Sigmoid colon (tissue), 4 donors: ENCODE measurements around a stretch of chr13.

GRCh38 chr13:52739246-52739437 is 478 bp downstream of the CNMD start:
- PRO-cap: no peak
- RAMPAGE, long total RNA, 4 experiments: no peak in any of the 4 experiments

DNA sequence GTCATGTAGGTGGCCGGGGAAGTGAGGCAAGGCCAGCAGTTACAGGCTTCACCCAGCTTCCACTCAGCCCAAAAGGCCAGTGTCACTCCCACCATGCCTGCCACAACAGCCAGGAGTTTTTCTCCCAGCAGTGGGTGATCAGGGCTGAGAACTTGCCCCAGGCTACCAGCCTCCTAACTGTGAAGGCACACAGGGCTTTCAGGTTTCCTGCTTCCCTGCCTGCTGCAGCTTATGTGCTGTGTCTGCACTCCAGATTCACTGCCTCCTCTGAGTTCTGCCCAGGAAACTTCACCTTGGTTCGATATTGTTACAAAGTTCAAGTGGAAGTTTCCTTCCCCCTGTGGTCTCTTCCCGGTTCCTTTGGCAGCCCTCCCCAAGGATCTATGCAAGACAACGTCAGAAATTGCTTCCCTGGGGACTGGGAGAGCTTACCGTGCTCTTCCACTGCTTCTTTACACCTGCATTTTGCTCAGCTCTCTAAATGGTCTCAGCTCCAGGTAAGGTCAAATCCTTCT is 1730.2 kb upstream of the PRR20A start:
- PRO-cap: no peak
- RAMPAGE, long total RNA, 4 experiments: no peak in any of the 4 experiments

GRCh38 chr13:55816849-55817289 is 1323.8 kb upstream of the PRR20A start:
- PRO-cap: no peak
- RAMPAGE, long total RNA, 4 experiments: no peak in any of the 4 experiments

- PRO-cap: no peak
- RAMPAGE, long total RNA, 4 experiments: no peak in any of the 4 experiments
These were observed 30.2 kb upstream of the PCDH17 start for GRCh38 chr13:57601380-57601758.

DNA sequence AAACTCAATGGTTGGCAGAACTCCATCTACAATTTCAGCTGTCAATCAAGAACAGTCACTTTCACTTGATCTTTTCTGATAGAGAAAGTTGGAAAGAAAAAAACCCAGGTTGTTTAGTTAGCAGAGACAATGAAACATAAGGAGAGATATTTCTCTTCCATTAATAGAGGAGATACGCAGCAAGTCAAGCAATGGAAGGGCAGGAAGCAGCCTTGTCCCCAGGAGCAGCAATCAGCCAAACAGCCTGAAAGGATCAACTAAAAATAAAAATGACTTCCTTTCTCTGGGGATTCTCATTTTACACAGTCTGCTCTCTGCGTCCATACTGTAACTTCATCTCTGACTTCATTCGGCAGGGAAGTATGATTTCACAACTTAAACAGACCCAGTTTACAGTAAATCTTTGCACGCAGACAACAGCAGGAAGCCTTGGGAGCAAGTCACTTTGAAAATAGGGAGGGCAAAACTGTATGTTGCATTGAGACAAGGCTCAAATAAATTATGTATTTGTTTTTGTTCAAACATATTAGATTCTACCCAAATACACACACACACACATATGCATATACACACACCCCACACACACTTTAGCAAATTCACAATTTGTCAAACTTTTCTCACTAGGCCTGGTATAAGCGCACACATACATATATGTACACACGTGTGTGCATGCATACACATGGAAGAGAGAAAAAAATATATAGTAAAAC is 826.6 kb downstream of the DIAPH3 start:
- PRO-cap: no peak
- RAMPAGE, long total RNA, 4 experiments: no peak in any of the 4 experiments

- PRO-cap: no peak
- RAMPAGE, long total RNA, 4 experiments: no peak in any of the 4 experiments
These were observed 249.8 kb upstream of the PCDH20 start for GRCh38 chr13:61665557-61665792.

DNA sequence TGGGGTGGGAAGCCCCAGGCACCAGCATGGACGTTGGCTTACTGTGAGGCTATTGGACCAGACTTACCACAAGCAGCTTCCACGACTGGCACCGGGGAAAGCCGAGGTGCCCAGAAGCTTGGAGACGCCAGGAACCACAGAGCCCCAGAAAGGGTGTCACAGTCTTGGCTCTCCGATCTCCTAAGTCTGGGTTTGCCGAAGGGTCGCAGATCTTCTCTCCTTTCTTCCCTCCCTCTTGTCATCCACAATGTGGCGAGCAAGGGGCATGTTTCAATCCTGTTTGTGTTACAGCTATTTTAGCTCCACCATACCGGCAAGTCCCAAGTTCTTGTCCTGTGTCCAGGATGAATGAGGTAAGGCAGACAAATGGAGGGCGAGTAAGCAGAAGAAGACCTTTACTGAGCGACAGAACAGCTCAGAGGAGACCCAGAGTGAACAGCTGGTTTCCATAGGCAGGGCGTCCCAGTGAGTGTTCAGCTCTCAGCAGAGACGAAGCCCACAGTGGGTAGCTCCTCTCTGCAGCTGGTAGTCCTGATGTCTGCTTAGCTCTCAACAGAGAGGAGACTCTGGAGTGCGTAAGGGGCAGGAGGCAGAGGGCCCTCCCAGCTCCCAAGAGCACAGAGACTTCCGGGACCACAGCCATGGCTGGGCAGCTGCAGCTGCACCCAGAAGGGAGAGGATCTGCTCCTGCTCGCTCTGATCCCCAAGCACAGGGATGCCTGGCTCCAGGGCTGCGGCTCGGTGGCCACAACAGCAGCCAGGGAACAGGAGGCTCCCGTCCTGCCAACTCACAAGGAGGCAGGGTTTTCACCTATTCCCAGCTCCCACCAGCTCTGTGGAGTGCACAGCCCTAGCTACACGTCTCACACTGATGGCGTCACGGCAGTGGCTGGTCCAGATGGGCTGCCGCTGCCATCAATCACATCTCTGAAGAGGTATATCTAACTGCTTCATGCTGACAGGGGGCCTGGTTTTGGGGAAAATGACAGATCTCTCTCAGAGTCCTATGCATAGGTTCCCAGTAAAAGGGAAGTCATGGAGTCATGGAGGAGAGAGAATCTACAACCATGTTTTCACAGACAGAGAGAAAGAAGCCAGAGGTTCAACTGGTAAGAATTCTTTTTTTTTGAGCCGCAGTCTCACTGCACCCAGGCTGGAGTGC is 242.7 kb upstream of the ENSG00000285566 start:
- PRO-cap: no peak
- RAMPAGE, long total RNA, 4 experiments: no peak in any of the 4 experiments

DNA sequence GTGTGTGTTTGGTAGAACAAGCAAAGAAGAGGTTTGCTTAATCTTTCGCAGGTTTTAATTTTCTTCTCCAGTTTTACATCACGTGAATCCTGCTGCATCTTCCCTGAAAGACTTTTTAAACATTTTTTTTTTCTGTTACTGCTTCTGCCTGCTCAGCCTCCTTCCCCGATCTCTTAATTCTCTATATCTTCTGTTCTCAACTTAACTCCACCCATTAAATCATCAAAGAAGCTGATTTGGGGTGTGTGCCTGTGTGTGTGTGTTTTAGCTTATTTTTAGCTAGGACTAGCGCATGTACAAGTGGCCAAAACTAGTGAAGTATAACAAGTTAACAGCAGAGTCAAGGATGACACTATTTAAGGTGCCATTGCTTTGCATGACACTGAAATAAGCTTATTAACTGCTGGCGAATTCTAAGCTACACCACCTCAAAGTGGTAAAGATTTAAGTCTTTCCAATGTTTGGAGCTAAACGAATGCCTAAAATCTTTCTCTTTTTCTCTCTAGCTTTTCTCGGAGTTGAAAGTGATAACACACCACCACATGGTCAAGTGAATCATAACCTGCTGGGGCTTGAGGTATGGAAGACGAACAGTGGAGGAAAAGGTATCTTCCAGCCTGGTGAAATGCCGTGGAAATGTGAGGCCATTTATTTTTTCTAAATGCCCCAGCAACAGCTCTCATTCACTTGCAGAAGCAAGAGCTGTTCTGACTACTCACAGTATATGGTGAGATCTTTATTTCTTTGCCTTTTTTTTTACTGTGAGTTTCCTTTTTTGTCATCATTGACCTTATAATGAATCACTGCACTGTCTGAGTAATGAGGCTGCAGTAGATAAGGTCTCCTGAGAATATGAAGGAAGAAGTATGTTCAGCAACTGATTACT is 570.3 kb downstream of the PCDH9 start:
- PRO-cap: no peak
- RAMPAGE, long total RNA, 4 experiments: no peak in any of the 4 experiments

GRCh38 chr13:66798648-66798936 is 431.5 kb downstream of the PCDH9 start:
- PRO-cap: no peak
- RAMPAGE, long total RNA, 4 experiments: no peak in any of the 4 experiments

DNA sequence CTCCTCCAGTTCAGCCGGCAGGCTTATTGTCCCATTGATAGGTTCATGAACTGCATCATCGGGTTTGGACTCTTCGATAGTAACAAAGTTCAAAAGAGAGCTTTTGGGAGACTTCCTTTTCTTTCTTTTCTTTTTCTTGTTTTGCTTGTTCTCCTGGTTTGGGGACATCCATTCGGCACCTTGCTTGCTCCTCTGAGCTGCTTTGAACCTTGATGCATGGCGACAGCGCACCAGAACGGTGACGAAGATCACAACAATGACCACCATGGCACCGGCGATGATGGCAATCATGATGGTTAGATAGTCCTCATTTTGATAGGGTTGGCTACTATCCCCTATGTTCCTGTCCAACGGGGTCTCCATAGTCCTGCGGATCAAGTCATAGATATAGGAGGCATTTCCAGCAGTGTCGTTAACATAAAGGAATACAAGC is 4.4 kb downstream of the PCDH9 start:
- PRO-cap: no peak
- RAMPAGE, long total RNA, 4 experiments: no peak in any of the 4 experiments

DNA sequence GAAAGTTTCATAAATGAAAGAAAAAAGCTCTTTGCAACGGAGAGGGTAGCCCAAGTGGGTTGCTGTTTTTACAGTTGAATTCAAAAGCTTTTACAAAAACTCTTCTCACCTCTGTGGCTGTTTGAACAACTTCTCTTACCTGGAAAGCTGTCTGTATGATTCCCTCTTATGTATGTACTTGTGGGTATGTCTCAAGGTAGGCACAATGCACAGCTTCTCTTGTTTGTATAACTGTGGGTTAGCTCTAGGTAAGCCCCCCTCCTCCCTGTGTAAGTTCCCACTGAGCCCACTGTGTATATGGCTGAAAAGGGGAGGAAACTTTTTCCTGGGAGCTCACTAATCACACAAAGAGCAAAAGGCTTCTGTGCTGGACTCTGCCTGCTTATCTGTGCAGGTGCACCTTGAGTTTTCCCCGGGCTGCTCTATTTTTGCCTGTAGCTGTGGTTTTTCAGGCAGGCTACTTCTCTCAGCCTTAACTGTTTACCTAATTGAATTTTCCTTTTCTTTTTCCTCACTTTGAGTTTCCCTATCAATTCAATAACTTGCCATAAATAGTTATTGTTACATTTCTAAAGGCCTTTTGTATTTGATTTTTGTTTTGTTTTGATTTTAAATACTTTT is 424.3 kb downstream of the KLHL1 start:
- PRO-cap: no peak
- RAMPAGE, long total RNA, 4 experiments: no peak in any of the 4 experiments

DNA sequence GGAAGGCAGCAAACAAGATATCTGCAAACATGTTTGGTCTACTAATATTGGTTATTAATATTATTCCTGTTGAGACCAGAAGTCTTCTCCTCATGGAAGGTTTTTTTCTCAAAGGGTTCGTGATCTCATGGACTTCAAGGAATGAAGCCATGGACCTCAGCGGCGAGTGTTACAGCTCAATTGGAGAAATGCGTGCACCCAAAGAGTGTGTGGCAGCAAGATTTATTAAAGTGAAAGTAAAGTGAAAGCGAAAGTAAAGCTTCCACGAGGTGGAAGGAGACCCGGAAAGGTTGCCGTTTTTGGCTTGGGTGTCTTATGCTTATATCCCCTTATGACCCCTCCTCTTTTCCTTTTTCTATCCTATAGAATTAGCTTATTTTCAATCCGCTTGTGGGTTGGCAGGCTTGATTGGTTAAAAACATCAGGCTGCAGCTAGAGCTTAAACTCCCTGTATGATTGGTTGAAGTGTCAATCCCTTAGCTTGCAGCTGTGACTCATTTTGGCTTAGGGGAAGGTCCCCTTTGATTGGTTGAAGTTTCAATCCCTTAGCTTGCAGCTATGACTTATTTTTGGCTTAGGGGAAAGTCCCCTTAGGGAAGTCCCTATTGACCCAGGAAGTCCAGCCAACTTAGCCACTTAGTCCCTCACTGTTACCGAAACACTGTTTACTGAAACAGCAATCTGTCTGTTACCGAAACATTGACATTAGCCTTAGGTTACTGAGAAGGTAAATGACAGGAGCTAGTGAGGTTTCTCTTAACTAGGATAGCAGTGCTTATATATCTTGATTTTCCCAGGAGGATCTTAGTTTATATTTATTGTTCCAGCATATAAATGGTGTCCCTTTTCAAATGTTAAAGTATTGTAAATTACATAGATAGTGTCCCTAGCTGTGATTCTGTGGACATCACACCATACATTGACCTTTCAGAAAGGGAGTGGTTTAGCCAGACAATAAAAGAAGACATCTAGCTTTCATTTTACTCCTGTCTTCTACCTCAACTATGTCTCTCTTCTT is 575.9 kb downstream of the DACH1 start:
- PRO-cap: no peak
- RAMPAGE, long total RNA, 4 experiments: no peak in any of the 4 experiments

DNA sequence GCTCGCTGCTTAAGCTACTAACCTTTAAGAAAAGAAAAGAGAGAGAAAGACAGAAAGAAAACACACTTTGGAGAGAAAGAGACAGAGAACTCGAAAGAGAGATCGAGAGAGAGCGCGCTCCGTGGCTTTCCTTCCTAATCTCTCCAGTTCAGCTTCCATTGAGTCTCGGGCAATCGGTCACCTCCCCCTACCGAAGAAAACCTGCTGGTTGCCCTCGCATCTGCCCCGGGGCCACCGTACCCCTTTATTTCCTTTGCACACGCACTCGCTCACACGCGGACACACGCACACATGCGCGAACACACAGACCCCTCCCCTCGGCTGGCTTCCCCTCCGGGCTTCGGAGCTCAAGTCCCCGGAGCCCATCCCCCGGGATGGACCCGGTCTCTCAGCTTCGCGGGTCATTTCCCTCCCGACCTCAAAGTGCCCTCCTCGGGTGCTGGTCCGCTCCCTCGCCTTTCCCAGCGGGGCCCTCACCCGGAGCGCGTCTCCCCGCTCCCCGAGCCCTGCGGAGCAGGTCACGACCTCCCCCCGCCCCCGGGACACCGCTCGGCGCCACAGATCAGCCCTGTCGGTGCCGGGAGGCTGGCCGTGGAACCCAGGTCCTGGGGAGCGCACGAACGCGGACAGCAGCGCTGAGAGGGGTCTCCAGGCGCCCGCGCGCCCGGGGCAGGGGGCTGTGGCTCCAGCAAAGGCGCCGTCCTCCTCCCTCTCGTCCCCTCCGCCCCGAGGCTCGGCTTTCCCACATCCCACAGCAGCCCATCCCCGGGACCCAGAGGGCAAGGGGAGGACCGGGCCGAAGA is 1.9 kb downstream of the DACH1 start:
- PRO-cap: no peak
- RAMPAGE, long total RNA, 4 experiments: start-site peak on the minus strand in 1 of 4 experiments, centred at position 89 of the sequence, 7 reads per replicate

DNA sequence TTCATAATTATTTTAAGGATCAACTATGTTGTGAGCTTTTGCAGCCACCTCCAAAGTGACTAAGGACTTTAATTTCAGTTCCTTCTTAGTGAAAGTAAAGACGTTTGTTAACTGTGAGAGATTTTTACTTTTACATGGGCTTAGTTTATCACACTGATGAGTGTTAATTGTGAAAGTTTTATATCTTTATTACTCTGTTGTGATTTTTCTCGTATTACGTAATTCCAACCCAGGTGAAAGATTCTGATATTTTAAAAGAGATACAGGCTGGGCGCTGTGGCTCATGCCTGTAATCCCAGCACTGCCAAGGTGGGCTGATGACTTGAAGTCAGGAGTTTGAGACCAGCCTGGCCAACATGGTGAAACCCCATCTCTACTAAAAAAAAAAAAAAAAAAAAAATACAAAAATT is 2.8 kb downstream of the BORA start:
- PRO-cap: no peak
- RAMPAGE, long total RNA, 4 experiments: no peak in any of the 4 experiments

DNA sequence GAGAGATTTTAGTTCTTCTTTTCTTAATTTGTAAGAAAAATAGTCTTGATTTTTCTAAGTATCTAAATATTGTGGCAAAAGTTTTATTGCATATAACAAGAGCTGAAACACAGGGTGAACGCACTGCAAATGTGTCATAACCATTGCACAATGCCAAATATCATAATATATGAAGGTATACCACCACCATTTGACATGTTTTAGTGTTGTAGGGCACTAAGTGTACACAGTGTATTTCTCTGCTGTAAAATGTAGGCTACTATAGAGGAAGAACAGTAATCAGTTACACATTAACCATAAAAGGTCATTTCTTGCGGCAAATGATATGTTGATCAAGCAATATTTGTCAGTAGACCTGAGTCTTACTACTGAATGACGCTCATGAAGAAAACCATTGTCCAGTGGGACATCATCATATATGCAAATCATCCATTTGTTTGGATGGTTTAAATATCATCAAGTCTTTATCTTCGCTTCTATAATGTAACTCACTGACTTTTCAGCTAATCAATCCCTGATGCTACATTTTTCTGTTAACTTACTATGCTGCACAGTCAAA is 18.3 kb upstream of the KLF5 start:
- PRO-cap: no peak
- RAMPAGE, long total RNA, 4 experiments: no peak in any of the 4 experiments

DNA sequence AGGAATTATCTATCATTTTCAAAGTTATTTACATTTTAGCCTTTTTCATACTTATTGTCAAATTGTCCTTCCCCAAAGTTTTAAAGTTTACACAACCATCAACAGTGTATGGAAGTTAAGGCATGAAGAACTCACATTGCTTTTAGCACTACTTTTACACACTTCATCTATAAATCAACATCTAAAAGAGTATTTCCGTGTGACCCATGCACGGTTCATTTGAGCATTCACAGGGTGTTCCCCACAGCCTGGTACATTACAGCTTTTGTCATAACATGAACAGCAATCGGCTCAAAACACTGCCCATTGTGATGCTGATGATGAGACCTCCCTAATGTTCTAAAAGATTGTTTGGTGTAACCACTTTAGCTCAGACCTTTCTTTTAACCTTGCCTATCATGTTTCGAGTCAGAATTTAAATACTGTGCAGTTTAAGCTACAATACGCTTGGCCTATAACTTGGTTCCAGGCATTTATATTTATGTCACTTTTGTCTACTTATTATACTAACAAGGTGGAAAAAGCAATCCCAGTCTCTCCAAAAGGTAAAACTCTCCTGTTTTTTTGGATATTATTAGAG is 4.1 kb upstream of the KLF5 start:
- PRO-cap: no peak
- RAMPAGE, long total RNA, 4 experiments: no peak in any of the 4 experiments

GRCh38 chr13:73060826-73061402 is 2.1 kb downstream of the KLF5 start:
- PRO-cap: no peak
- RAMPAGE, long total RNA, 4 experiments: no peak in any of the 4 experiments

GRCh38 chr13:73327491-73328060 is 268.8 kb downstream of the KLF5 start:
- PRO-cap: no peak
- RAMPAGE, long total RNA, 4 experiments: no peak in any of the 4 experiments

- PRO-cap: no peak
- RAMPAGE, long total RNA, 4 experiments: no peak in any of the 4 experiments
These were observed 279.7 kb downstream of the KLF5 start for GRCh38 chr13:73338449-73338939.

DNA sequence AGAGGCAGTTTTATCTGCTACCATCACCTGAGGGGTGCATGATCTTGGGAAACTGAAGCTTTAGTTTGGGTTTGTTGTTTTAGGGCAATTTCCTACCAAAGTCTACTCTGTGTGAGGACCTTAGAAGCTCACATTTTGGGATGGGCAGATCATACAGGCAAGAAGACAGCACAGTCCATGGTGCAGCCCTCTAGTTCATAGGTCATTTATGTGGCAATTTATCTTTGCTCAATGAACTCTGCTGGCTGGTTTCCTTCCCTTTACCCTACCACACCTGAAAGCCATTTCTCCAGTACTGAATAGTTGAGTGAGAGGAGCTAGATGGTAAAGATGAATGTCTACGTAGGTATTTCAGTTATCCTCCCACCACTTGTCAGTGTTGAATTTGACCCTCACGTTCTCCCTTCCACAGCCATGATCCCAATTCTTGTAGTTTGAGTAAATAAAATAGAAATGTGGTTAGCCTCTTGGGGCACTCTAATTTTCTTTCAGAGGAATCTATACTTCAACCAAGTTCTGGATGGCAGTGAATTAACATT is 1163.0 kb downstream of the KLF5 start:
- PRO-cap: no peak
- RAMPAGE, long total RNA, 4 experiments: no peak in any of the 4 experiments